ENCODE measurements around a stretch of chr1.

DNA sequence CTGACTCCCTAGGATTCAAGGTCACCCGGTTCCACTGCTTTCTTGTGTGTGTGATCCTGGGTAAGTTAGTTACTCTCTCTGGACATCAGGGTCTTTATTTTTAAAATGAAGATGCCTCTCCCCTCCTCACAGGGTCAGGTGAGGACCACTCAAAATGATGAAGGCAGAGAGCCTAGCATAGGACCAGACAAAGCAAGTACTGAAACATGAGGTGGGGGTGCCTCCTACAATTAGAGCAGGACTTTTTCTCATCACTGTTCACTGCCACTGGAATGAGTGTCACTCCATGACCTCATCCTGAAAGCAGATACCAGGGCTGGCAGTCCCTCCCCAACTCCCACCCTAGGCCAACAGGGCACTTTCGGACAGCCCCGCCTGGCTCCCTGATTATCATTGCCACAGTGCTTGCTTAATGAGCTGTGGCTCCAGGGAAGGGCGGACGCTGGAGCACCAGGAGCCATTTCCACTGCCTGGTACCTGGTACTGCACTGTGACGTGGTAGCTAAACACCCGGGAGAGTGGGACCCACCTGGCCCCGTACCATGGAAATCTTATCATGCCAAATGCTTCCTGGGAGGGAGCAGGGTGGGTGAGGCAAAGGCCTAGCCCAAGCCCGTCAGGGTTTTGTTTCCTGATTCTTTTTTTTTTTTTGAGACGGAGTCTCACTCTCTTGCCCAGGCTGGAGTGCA, 22.3 kb downstream of the SLC9A1 start:
- PRO-cap, result no peak
- RAMPAGE, long total RNA, result no peak

- PRO-cap, result no peak
- RAMPAGE, long total RNA, result no peak
Observed at GRCh38 chr1:27300954-27301641, 20.9 kb upstream of the TMEM222 start.

- PRO-cap, result no peak
- RAMPAGE, long total RNA, result no peak
Observed at GRCh38 chr1:27397732-27398222, 5.4 kb downstream of the GPR3 start.

DNA sequence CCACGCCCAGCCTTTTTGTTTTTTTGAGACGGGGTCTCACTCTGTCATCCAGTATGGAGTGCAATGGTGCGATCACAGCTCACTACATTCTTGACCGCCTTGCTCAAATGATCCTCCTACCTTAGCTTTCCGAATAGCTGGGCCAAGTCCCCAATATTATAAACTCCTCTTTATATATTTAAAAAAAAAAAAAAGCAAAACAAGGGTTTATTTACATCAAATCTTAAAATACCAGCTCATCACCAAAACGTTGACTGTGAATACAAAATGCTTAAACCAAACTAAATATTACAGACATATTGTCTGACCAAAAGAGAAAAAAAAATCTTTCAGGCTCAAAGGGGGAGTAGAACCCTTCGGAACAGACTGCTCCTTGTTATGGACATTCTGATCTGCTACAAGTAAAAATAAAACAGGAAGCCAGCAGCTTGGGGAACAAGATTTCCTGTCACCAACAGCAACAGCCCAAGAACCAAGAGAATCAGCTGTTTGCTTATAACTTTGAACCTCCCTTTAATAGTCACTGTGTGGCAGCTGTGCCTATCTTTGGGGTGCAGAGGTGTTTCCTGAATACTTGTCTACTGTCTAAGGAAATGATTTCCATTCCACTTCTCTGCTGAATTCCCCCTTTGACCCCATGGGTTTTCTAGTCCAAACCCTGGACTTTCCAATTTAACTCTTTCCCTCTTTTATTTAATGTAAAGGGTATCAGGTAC, 38.4 kb downstream of the GPR3 start:
- PRO-cap, result no peak
- RAMPAGE, long total RNA, result no peak

- PRO-cap, result no peak
- RAMPAGE, long total RNA, result no peak
Observed at GRCh38 chr1:27492236-27492815, 2.4 kb upstream of the WASF2 start.

DNA sequence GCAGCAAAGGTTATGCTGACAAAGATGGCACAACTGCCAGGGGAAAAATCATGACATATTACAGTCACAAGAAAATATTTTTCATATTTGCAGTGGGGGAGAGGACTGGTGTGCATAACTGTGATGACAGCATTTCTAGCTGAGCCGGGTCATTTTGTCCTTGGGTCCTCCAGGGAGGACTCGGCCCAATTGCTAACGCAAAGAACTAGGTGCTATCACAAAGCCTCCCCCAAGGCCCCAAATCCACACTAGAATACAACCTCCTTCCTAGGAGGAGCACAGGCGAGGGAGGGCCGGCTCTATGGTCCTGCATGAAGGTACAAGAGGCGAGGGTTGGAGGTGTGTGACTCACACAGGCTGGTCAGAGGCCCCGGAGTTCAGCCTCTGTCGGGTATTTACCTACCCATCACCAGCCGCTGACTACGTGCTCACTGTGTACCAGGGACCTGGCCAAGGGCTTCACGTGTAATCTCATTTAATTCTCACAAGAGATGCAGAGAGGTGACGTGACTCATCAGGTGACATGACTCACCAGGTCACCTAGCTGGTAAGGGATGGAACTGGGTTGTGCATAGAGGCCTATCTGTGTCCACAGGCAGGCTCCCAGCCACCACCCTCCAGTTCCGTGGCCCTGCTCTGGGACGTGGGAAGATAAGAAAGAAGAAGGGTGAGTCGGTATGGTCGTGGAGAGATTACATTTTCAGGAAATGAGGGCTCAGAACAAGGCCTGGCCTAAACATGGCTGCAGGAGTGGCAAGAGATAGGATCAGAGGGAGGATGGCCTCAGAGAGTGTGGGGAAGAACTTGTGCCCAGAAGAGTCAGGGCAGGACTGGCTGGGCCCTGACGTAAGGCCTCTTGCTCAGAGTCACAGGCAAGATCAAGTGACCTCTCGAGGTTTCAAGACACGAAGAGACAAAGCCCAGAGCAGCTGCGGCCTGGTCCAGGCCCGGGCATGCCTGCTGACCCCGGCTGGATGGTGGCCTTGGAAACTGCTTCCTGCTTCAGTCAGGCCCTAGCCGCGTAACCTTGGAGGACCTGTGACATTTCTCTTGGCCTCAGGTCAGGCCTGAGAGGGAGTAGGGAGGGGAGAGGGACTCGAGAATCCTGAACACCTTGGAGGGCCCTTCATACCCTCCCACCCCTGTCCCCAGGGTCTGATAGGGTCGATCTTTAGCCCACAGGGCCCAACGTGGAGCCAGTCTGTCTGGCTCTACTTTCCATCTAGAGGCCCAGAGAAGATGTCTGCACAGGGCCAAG, 52.6 kb upstream of the WASF2 start:
- PRO-cap, result no peak
- RAMPAGE, long total RNA, result no peak

DNA sequence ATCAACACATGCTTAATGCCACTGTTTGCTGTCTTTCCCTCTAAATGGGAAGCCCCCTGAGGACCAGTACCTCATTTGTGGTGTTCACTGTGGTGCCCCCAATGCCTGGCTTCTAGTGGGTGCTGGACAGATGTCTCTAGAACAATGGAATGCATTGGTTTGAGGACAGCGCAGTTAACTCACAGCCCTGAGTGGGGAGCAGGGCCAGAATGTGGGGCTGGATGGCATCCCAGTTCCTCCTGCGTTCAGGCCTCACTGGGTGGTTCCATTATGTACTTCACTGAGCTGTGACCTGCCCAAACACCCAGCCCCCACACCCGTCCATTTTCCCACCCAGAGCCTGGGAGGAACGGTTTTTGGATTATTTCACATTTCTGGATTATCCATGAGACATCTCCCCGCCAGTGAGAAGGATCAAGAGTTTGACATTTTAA, 55.2 kb upstream of the WASF2 start:
- PRO-cap, result no peak
- RAMPAGE, long total RNA, result no peak

DNA sequence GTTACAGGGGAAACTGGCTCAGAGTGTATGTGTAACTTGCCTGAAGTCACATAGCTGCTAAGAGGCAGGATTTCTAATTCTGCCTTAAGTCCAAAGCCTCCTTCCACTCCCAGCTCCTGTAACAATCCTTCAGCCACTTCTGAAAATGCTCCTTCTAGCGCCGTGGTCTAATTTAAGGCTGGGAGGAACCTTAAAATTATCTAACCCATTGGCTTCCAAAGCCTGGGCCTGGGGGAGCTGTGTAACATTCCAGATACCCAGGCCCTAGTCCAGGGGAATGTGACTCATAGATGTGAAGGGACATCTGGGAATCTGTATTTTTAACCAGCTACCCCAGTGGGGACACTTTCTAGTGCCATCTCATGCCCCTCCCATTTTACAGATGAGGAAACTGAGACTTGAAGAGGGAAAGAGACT, 49.0 kb downstream of the AHDC1 start:
- PRO-cap, result no peak
- RAMPAGE, long total RNA, result no peak

GRCh38 chr1:27574596-27575484, 29.1 kb downstream of the AHDC1 start:
- PRO-cap, result no peak
- RAMPAGE, long total RNA, result no peak

DNA sequence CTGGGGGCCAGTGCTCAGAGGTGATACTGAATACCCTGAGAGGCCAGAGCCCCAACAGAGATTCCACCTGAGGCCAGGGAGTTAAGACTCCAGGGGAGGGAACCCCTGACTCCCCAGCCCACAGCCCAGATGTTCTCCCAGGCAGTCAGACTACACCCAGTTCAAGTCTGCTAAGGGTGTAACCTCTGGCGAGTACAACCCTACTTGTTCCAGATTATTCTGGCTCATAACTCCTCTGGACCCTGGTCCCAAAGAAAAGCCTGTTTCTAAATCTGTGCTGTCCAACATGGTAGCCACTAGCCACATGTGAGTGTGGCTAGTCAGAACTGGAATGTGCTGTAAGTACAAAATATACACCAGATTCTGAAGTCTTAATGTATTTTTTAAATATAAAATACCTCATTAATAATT, 26.1 kb downstream of the AHDC1 start:
- PRO-cap, result no peak
- RAMPAGE, long total RNA, result no peak

GRCh38 chr1:27592479-27593207, 11.3 kb downstream of the AHDC1 start:
- PRO-cap, result no peak
- RAMPAGE, long total RNA, result no peak

- PRO-cap, result no peak
- RAMPAGE, long total RNA, result no peak
Observed at GRCh38 chr1:27744996-27745442, 19.3 kb downstream of the FAM76A start.

- PRO-cap, result no peak
- RAMPAGE, long total RNA, result no peak
Observed at GRCh38 chr1:27879055-27879585, 6.8 kb downstream of the THEMIS2 start.

DNA sequence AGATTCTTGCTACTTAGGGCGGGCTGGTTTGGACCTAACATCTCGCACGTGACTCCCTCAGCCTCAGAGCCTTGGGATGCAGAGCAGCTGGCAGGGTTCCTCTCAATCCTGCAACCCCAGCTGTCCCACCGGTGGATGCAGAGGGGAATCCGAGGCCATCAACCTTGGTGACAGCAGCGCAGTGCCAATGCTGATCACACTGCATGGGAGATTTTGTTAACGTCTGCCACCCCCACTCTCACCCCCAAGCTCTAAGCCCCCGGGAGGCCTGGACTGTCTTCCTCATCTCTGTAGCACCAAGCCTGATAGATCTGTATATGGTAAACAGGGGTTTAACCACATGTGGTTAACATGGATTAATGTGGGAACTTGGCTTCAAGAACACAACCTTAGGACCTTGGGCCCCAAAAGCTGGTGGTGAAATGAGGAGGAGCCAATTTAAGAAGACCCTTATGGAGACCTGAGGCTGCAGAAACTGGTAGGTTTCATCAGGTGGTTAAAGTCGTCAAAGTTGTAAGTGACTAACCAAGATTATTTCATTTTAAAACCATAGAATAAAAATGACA, 13.8 kb downstream of the THEMIS2 start:
- PRO-cap, result no peak
- RAMPAGE, long total RNA, result no peak

DNA sequence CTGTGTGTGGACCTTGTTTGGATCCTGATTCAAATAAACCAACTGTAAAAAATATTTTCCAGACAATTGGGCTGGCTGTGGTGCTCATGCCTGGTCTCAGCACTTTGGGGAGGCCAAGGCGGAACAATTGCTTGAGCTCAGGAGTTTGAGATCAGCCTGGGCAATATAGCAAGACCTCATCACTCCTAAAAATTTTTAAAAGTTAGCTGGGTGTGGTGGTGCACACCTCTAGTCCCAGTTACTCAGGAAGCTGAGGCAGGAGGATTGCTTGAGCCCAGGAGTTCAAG, 16.7 kb downstream of the PTAFR start:
- PRO-cap, result no peak
- RAMPAGE, long total RNA, result no peak

GRCh38 chr1:28199111-28200013, 22.9 kb upstream of the PTAFR start:
- PRO-cap, result no peak
- RAMPAGE, long total RNA, result no peak

DNA sequence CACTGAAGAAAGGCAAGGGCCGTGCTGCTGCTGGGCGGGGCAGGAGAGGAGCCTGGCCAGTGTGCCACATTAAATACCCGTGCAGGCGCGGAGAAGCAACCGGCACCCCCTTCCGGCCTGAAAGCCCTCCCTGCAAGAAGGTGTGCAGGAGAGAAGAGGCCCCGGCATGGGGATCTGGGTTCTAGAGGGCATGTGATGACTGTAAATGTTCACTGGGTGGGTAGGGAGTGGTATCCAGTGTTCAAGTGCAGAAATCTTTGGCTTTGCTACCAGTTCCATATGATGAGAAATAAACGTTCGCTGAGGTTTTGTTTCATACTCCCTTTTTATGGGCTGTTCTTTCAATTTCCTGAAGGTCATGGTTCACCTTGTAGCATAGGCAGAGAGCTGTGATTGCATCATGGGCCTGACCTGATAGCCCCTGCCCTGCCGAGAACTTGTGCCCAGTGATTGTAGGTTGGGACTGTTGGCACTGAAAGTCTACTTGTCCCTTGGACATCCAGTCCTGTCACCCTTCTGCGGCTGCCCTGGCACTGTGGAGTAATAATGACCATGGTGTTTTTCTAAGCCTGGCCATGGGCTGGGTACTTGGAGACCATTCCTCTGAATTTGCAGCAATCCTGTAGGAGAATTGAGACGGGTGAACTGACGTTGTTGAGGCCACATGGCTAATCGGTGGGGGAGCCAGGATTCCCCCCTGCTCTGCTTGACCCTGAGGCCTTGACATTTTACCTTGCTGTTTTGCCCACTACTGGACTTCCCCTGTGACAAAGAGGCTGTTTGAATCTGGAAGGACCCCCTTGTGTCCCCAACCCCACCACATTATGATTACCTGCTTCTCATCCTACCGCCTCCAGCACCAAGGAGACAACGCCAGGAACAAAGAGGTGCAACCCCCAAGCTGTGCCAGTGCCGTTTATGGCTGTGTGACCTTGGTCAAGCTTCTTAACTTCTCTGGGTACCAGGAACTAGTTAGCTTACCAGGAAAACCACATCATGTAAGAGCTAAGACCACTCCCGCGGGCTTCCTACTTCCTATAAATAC, 23.2 kb downstream of the SESN2 start:
- PRO-cap, result no peak
- RAMPAGE, long total RNA, result no peak

DNA sequence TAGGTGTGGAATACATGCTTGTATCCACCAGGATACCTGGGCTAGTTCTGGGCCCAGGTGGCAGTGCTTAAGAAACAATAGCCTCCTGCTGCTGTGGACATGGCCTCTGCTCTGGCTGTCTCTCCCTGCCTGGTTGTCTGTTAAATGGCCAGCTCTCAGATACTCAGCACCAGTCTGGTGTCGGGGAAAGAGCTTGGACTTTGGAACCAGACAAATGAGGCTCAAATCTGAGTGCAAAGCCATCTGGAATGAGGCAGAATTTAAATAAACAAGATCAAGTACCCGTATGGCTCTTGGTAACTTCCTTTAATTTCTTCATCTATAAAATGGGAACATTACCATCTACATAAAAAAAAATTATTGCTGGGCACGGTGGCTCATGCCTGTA, 31.6 kb downstream of the SESN2 start:
- PRO-cap, result no peak
- RAMPAGE, long total RNA, result no peak

GRCh38 chr1:28335297-28335873, 6.5 kb downstream of the MED18 start:
- PRO-cap, result no peak
- RAMPAGE, long total RNA, result no peak

DNA sequence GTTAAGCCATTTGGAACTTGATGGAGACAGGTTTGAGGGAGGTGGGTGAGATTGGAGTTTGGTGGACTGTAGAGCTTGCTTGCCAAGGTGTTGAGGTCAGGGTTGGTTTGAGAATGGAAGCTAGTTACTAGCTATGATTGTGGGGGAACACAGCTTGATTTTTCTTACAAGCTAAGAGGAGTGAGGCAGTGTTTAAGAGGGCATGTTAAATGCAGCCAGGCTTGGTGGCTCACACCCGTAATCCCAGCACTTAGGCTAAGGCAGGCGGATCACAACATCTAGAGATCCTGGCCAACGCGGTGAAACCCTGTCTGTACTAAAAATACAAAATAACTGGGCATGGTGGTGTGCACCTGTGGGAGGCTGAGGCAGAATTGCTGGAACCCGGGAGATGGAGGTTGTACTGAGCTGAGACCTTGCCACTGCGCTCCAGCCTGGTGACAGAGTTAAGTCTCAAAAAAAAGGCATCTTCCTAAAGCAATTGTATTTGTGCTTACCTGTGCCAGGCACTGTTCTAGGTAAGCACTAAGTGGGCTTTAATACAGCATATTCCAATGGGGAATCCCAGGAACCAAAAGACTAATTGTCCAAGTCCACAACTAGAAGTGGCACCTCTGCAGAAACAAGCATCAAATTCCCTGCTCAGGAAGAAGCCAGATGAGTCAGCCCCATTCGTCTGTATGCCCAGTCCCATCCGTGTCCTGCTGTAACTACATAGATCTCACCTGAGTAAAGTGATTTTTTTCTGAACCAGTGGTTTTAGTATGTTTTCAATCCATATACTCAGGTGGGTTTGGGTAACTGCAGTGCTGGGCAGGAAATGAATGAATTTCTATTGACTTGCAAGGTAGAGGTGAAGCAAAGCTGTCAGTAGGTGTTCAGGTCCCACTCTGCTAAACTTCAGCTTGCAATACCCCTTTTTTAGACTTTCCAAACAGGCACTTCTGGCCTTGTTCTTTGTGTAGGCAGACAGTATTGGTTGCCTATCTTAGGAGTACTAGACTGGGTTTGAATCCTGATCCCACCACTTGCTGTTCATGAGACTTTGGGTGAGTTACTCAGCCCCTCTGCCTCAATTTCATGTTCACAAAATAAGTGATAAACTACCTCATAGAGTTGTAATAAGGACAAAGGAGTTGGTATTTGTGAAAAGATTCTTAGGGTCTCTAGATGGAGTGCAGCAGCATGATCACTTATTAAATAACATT, 4.7 kb downstream of the RCC1 start:
- PRO-cap, result no peak
- RAMPAGE, long total RNA, result no peak